SK-N-MC (cell line): Measurements from ENCODE around the genes BLTP3A, DEF6 and PPARD.

DNA sequence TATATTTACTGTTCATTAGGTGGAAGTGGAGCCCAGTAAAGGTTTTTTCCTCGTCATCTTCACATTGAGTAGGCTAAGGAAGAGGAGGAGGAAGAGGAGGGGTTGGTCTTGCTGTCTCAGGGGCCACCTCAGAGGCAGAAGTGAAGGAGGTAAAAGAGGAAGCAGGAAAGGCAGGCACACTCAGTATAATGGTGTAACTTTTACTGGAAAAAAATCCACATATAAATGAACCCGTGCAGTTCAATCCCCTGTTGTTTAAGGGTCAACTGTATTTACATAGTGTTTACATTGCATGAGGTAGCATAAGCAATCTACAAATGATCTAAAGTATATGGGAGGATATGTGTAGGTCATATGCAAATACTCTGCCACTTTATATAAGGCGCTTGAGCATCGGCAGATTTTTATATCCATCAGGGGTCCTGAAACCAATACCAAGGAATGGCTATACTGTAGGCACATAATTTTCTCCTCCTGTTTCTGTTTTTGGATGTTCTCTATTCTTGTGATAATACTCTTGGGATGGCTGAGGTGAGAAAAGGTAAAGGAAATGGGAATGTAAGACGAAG, 60.1 kb downstream of the NUDT3 start:
- RRBS: no CpG with 5 or more reads among the region's 5 CpGs

DNA sequence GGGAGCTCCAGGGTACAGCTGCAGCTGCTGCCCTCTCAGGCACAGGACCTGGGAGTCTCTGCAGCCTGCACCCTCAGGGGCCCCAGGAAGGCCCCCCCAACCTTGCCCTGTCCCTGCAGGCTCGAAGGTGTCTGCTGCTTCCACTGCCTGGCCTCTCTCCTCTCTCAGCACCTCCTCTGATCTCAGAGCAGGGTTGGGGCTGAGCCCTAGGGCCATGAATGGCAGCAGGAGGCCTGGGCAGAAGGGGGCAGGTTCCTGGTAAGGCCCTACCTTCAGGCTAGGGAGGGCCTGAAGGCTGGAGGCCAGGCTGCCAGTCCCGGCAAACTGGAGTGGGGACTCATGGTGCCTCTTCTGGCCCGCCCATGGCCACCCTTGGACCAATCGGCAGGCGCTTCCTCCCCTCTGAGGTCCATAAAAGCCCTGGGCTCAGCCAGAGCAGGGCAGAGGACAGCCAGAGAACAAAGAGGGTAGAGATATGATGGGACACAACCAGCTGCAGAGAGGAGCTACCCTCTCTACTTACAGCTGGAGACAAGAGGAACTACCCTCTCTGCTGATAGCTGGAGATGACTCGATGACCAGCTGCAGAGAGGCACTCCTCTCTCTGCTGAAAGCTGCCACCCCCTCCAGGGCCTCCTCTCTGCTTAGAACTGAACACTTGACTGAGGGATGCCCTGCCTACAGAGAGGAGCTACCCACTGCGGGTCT, 7.8 kb upstream of the PACSIN1 start:
- RRBS: no CpG with 5 or more reads among the region's 7 CpGs

DNA sequence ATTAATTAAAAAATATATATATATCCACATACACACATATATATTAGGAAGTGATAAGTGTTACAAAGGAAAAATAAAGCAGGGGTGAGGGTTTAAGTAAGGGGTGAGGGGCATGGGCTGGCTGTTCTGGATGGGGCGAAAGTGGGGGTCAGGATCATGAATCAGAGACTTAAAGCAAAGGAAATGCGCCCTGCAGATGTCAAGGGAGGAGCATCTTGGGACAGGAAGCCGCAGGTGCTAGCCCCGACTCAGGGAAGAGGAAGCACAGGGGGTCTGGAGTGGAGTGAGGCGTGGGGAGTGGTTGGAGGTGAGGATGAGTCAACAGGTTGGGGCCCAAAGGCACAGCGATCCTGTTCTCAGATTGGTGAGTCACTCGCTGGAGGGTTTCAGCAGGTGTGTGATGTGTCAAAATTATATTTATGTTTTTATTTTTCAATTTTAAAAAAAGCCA, 18.9 kb downstream of the PACSIN1 start:
- RRBS: no CpG with 5 or more reads among the region's 7 CpGs

DNA sequence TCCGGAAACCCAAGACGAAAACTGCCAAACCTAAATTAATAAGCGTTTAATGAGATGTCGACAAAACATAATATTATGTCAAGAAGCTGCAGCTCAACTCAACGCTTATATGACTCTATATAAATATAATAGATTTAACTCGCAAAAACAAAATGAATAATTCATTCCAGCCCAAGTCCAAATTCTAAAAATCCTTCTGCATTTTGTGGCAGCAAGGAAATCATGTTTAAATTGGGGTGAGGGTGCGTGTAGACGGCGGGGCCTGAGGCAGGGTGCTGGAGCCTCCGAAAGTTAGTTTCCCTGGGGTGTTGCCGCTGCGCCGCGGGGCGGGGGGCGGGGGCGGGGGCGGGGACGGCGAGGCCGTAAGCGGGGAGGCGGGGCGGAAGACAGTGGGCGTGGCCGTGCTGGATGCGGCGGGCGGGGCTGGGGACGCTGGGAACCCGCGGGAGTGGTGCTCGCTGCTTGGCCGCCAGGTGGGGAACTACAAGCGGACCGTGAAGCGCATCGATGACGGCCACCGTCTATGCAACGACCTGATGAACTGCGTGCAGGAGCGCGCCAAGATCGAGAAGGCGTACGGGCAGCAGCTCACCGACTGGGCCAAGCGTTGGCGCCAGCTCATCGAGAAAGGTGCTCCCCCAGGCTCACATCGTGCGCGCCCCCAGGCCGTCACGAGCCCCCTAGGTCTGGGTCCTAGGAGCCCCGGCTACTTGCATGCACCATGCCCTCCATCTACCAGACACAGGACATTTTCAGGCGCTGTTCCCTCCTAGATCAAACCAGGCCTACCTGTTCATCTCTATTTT, 29.1 kb downstream of the SPDEF start:
- RRBS: no CpG with 5 or more reads among the region's 58 CpGs

DNA sequence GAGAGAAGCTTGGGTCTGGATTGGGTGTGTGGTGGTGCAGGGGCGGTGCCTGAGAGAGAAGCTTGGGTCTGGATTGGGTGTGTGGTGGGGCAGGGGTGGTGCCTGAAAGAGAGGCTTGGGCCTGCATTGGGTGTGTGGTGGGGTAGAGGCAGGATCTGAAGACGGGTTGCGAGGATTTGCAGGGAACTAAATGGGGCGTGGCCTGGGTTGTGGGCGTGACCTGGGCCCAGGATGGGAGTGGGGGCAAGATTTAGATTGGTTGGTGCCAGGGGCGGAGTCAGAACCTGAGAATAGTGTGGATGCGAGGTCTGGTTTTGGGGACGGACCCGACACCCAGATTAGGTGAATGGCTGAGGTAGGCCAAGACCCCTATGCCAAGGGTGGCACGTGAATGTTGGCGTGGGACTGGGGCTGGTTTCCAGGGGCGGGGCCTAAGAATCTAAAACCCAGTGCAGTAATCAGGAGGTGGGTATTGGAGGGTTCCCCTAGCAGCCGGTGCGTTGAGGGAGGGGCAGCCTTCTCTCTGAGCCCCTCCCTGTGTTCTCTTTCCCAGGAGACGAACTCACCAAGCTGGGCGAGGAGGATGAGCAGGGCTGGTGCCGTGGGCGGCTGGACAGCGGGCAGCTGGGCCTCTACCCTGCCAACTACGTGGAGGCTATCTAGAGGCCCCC, 24.1 kb downstream of the SPDEF start:
- RRBS: no CpG with 5 or more reads among the region's 20 CpGs

GRCh38 chr6:34536108-34536950, 19.8 kb downstream of the SPDEF start:
- RRBS: no CpG with 5 or more reads among the region's 3 CpGs

GRCh38 chr6:34547952-34548636, 8.0 kb downstream of the SPDEF start:
- RRBS: no CpG with 5 or more reads among the region's 7 CpGs

- RRBS: 38% methylated on average over 5 of the region's 12 CpGs
These were observed 2.4 kb downstream of the SPDEF start for GRCh38 chr6:34553622-34554155.

DNA sequence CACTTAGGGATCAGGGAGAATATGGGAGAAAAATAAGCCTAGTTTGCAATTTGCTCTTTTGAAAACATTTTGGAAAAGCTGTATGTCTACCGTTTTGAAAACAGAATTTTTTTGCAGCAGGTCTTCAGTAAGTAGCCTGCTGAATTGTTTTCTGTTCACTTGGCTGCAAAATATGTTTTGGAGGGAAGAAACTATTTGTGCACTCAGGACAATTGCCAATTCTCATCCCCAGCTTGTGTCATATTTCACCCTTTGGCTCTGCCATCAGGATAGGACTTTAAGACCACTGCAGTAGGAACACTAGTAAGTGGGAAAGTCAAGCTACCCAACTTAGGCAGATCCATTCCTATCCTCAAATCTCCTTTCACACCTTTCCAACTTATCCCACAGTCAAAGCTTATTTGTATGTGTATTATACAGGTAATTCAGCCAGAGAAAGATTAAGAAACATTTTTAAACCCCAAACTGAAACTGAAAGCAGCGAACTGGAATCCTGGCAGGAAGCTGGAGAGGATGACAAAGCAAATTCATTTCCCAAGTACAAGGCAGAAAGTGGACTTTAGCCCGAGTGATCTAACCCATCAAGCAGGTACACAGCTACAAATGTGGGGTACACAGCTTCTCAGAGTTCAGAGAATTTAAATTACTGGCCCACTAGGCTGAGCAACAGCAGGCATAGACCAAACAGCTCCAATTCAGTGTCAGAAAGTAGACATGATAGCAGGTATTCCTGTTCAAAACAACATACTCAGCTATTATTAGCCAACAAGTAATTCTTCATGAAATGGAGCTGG, 39.3 kb downstream of the ILRUN start:
- RRBS: no CpG with 5 or more reads among the region's 3 CpGs

GRCh38 chr6:34663647-34664236, 32.8 kb downstream of the ILRUN start:
- RRBS: no CpG with 5 or more reads among the region's 7 CpGs

DNA sequence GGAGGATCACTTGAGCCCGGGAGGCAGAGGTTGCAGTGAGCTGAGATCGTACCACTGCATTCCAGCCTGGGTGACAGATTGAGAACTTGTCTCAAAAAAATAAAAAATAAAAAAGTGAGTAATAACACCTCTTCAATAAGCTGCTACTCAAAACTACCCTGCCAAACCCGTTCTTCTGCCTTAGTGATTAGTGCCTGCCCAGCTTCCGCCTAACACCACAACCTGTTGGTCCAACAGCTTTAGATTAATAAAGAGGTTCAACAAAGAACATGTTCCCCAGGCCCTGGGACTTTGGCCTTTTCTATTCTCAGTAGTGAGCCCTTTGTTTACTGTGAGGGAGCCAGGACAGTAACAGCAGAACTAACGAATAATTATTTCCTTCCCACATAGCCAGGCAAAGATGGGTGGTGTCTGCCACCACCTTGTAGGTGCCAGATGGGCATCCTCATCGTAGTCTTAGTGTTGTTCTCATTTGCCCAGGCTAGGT, 11.5 kb upstream of the SNRPC start:
- RRBS: no CpG with 5 or more reads among the region's 6 CpGs

- RRBS: no CpG with 5 or more reads among the region's 17 CpGs
These were observed 880 bp upstream of the SNRPC start for GRCh38 chr6:34756409-34756840.

GRCh38 chr6:34791696-34792630, at the start of gene BLTP3A:
Gene BLTP3A, plus strand, starts transcription at chr6:34792083.
- RRBS: under 1% methylated on average over 49 of the region's 99 CpGs

- RRBS: 89% methylated on average over 2 of the region's 6 CpGs
These were observed 120.2 kb downstream of the TCP11 start for GRCh38 chr6:35020753-35021611.

GRCh38 chr6:35147999-35148733, 7.0 kb upstream of the TCP11 start:
- RRBS: no CpG with 5 or more reads among the region's 12 CpGs

DNA sequence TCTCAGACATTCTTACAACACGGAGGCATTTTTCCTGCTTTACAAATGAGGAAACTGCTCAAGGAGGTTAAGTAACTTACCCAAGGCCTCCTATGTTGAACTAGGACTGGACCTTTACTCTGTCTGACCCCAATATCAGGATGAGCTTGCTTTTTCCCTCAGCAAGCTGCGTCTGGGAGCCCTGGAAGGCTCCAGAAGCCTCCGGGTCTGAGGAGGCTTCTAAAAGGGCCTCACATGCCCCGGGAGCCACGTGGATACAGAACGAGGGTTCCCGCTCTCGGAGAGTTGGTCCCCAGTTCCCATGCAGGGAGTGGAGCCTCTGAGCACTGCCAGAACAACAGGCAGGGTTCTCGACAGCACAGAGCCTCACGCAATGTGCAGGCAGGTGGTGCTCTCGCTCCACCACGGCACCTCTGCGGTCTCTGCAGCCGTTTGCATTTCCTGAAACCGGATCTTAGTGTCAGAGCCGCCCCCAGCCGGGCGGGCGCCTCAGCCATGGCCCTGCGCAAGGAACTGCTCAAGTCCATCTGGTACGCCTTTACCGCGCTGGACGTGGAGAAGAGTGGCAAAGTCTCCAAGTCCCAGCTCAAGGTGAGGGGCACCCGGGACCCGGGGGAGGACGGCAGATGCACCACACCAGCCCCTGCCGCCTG, at the start of gene DEF6:
DEF6 (plus strand) TSS at position 457 of the 653 bp plus-strand sequence.
- RRBS: 50% methylated on average over 2 of the region's 28 CpGs

GRCh38 chr6:35342115-35342885, at the start of gene PPARD:
Gene PPARD, plus strand, starts transcription at chr6:35342558.
- RRBS: 1% methylated on average over 37 of the region's 71 CpGs

DNA sequence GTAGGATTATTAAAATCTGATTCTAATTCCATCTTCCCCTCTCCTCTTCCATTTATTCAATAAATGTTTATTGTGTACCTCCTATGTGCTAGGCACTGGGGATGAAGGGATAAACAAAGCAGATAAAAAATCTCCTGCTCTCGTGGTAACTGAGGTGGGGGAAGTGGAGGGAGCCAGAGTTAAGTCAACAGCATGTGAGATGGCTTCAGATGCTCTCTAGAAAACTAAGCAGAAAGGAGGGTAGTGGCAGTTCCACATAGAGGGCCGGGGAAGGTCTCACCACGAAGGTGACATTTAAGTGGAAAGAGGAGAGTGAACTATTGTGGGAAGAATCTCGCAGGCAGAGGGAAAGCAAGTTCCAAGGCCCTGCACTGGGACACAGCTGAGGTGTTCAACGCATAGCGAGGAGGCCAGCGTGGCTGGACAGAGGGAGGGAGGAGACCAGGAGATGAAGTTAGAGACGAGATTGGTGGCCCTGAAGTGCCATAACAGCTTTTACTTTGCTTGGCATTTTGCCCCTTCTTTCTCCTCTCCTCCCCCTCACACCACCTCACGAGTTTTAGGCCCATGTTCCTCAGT, 16.5 kb downstream of the PPARD start:
- RRBS: no CpG with 5 or more reads among the region's 9 CpGs

- RRBS: no CpG with 5 or more reads among the region's 6 CpGs
These were observed 51.2 kb upstream of the FANCE start for GRCh38 chr6:35400830-35401389.

GRCh38 chr6:35469393-35470246, 1.4 kb downstream of the RPL10A start:
- RRBS: no CpG with 5 or more reads among the region's 23 CpGs